UCH-1 (cell line): Measurements from ENCODE around the gene TNNT3.

DNA sequence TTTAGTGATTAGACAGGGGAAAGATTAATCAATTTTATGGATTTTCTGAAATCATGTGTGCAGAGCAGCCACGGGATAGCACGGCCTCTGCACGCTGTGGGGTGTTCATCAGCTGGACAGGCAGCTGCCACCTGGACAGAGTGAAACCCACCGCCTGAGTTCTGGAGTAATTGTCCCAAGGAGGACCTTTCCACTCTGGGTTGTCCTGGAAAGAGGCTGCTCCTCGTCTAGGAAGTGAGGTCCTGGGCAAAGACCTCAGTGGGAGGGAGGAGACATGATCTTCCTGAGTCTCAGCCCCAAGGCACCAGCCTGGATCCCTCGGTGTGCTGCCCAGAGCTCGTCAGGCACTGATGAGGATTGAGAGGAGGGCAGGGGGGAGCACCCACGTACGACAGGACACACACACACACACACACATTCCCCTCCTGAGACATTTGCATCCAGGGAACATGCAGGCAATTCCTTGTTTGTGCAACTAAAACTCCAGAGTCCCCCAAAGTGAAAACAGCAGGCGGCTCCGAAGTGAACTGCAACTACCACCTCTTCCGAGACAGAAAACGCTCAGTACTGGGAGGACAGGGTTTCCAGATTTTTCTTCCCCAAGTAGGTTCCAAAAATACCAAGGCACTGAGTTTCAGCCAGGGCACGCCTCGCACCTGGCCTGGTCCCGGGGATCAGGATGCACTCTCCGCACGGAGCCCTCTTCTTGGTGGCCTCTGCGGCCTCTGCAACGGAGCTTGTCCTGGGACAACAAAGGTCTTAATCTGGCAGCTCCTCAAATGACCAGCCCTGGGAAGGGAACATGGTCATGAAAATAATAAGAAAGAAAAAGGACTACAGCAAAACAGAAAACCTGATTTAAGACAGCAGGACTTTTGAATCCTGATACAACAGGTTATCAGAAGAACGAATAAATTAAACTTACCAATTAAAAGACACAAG lies 22.4 kb upstream of the KRTAP5-6 start:
- RRBS, result no CpG with 5 or more reads among the region's 21 CpGs

DNA sequence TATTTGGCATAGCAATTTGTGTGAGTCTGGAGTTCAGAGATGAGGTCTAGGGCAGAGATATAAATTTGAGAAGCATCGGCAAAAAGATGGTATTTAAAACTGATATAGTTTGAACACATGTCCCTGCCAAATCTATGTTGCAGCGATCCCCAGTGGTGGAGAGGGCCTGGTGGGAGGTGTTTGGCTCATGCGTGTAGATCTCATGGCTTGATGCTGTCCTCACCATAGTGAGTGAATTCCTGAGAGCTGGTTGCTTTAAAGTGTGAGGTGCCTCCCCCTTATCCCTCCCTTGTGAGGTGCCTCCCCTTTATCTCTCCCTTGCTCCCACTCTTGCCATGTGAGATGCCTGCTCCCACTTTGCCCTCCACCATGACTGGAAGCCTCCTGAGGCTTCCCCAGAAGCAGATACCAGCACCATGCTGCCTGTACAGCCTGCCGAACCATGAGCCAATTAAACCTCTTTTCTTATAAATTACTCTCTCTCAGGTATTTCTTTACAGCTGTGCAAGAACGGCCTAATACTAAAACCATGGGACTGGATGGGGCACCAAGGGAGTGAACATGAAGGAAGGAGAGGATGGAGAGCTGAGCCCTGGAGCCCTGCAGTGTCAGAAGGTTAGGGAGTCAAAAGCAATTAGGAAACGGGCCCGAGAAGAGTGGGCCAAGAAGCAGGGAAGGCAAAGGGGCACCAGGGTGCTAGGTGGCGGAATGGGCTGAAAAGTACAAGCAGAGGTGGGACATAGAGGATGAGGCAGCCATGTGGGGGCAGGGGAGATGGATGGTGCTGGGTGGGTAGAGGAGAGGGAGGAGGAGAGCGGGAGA lies 9.5 kb downstream of the IFITM10 start:
- RRBS, result no CpG with 5 or more reads among the region's 9 CpGs

DNA sequence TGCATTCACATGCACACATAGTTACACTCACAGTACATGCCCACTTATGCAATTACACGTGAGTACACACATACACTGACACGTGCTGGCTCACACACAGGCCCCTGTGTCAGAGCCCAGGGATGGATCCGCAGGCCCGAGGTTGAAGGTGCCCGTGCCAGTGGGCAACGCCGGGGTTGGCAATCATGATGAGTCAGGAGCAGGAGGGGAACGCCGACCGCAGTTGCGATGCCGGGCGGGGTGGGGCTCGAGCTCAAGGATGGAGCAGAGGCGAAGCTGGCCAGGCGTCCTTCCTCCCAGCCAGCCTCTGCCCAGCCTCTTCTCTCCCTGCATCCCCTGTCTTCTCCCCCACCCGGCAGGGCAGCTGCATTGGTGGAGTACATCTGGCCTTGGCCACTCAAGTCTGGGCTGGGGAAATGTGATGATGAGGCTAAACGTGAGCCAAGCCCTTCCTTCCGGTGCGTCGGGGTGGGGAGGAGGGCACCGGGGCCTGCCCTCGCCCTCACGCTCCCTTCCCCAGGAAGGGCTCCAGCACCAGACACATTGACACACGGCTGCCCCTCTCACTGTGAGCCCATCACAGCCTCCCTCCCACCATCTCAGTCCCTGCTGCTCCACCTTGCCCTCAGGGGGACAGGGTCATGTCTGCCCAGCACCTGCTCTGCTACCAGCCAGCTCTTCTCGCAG lies 3.9 kb downstream of the IFITM10 start:
- RRBS, result 65% methylated on average over 9 of the region's 26 CpGs

DNA sequence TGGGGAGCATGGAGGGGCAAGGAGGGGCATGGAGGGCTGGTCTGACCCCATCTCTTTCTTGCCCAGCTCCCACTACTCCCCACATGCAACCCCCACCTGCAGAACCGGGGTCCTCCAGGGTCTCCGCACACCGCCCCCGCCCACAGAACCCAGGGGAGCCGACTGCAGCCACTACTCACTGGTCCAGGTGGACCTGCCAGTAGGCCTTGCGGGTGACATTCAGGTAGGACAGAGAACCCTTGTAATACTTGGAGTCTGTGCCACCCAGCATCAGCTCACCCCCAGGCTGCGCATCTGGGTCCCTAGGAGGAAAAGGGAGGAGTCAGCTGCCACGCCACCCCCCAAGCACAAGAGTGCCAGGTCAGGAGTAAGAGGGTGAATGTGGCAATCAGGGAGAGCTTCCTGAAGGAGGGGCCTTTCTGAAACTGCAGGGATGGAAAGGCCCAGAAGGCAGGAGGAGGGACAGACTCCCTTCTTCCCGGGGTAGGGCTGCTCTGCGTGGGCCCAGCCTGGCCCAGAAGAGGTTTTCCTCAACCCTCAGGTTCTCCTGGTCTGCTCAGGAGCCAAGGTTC lies 4.4 kb upstream of the IFITM10 start:
- RRBS, result no CpG with 5 or more reads among the region's 10 CpGs

DNA sequence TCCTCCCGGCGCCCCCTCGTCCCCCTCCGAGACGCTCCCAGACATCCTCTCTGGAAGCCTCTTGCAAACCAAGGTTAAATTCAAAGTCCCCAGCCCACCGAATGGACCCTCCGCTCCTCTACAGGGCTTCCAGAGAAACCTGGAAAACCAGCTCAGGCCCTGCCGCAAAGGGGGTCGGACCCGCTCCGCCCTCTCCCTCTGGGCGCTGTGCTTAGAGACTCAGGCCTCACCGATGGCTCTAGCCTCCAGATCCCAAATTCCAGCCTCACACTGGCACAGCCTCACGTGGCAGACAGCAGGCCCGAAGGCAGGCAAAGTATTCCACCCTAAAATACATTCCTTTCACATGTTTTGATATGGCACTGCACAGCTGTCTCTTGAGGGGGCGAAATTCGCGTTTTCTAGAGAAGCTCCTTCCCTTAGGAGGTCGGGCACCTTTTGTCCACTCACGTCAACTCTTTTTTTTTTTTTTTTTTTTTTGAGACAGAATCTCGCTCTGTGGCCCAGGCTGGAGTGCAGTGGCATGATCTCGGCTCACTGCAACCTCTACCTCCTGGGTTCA lies 644 bp upstream of the CTSD start:
- RRBS, result 15% methylated on average over 1 of the region's 22 CpGs

- RRBS, result no CpG with 5 or more reads among the region's 2 CpGs
Measured at GRCh38 chr11:1777622-1778160, 14.0 kb upstream of the CTSD start.

GRCh38 chr11:1845194-1846210 lies 6.7 kb downstream of the TNNI2 start:
- RRBS, result 28% methylated on average over 3 of the region's 18 CpGs

- RRBS, result 15% methylated on average over 3 of the region's 30 CpGs
Measured at GRCh38 chr11:1866818-1868030, 14.3 kb downstream of the LSP1 start.

DNA sequence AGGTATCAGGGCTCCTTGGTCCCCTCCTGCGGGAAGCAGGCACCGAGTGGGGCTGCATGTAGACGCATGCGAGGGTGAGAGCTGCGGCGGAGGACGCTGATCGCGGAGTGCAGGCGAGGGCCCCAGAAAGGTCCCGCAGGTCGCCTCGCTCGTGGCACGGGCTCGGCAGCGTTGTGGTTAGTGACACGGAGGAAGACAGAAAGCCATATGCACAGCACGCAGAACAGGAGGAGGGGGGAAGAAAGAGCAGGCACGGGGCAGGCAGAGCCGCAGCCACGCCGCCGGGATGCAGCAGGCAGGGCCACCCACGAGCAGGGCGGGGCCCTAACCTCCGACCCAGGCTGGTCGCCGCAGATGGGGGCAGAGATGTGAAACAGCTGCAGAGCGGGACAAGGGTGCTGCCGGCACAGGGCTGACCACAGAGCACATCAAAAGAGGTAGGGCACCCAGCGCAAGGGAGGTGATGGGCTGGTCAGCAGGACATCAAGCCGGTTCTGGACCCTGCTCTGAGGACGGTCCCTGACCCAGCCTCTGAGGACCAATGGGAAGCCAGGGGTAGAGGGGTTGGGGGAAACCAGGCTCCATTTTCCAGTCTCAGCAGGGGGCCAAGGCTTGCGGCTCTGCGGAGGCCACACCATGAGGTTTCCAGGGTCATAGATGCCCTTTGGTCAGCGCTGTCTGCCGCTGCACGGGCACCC lies 18.2 kb downstream of the LSP1 start:
- RRBS, result 80% methylated on average over 2 of the region's 39 CpGs

GRCh38 chr11:1879843-1880818 lies 11.6 kb downstream of the PRR33 start:
- RRBS, result no CpG with 5 or more reads among the region's 35 CpGs

GRCh38 chr11:1907932-1908435 lies 11.5 kb upstream of the TNNT3 start:
- RRBS, result no CpG with 5 or more reads among the region's 11 CpGs

DNA sequence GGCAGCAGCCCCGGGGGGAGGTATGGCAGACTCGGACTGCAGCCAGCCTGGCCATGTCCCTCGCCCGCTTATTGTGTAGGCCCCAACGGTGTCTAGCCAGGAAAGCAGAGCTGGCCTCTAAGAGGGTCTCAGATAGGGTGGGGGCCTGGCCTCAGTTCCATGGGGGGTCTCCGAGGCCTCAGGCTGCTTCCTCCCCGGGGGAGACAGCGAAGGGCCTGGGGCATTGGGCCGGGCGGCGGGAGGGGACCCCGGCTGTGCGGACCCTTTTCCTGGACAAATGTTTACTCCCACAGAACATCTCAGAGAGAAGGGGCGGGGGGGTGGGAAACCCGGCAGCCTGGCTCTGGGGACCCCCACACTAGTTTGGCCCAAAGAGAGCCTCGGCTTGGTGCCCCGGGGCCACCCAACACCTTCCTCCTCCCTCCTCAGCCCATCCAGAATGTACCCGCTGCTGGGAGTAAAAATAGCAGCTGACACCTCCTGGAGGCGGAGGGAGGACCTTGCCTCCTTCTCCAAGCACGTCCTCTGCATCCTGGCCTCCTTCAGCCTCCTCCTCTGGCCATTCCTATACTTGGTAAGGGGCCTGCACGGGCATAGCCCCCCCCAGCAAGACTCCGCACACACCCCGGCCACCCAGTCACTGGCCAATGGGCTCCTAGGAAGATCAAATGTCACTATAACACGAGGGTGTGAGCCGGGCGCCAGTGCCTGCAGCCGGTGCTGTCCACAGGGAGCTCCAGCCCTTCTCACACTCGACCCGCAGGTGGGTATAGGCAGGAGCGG lies at the start of gene TNNT3:
TNNT3 (plus strand) TSS at position 704 of the 783 bp plus-strand sequence.
- RRBS, result 43% methylated on average over 6 of the region's 30 CpGs

DNA sequence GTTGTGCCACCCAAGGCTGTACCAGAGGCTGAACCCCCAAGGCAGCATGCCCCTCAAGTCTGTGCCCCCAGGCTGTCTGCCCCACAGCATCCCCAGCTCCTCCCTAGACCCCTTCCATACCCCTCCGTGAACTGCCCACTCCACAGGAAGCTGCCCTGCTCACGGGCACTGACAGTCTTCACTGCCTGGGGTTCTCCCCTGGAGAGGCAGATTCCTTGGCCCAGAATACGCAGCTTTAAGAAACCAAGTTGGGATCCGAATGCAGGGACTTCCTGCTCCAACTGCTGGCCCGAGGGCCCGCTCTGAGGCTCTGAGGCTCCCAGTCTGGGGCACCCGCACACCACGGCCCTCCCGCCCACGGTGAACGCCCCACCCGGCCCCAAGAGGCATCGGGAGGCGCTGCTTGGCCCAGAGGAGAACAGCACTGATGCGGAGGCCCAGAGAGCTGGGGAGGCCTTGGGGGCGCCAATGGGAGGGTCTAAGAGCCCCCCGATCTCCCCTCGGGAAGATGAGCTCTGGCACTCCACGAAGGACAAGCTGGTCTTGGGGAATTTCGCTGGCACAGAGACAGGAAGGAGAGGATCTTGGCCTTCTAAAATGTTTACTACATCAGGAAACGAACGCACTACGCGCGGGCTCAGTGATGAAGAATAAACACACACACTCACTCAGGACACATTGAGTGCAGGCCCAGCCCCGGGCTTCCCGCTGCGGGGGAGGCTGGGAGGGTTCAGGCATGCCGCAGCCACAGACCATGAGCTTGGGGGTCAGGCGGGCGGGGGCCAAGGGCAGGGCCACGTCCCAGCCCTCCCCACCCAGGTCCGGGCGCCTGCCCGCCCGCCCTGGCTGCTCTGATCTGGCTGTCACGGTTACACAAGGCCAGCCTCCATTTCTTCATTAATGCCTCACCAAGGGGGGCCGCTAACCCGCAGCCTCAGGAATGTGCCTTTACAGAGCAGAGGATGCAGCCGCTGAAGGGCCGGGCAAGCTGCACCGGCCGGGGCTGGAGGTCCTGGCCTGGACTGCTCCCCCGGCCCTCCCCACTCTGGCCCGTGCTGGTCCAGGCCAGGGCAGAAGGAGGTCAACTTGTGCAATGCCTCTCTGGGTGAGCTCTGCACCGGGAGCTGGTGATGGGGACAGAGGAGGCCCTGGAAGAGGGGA lies 42.0 kb downstream of the IGF2 start:
- RRBS, result 57% methylated on average over 3 of the region's 46 CpGs

DNA sequence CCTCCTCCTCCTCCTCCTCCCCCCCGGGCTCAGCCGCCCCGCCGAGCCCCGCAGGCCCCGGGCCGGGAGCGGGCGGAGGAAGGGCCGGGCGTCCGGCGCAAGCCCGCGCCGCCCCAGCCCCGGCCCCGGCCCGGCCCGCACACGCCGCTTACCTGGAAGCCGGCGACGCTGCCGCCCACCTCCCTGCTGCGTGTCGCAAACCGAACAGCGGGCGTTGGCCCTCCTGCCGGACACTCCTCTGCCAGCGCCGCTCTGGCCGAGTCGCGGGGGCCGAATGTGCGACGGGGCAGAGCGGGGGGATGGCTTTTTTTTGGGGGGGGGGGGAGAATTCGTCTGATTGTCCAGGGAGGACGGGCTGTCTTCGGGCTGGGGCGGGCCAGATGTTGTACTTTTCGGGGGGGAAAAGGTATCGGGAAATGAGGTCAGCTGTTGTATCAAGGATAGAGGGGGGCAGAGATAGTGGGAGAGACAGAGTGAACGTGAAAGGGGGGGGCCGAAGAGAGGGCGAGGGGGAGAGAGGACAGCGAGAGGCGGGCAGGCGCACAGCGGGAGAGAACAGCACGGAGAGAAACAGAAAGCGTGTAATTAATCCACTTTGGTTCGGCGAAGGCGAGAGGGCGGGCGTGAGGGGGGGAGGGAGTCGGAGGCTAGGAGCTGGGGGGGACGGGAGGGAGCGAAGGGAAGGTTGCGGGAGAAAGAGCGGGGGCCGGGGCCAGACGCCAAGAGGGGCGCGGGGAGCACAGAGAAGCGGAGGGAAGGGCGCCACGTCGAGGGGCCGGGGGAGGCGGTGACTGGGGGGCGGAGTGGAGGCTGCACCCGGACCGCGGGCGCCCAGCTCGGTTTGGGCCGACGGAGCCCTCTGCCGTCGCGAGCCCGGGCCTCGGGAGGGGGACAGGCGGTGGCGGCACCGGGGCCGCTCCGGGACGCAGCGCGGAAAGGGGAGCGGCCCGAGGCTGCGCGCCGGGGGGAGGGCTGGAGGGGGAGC lies 820 bp downstream of the IGF2 start:
- RRBS, result 7% methylated on average over 41 of the region's 102 CpGs

DNA sequence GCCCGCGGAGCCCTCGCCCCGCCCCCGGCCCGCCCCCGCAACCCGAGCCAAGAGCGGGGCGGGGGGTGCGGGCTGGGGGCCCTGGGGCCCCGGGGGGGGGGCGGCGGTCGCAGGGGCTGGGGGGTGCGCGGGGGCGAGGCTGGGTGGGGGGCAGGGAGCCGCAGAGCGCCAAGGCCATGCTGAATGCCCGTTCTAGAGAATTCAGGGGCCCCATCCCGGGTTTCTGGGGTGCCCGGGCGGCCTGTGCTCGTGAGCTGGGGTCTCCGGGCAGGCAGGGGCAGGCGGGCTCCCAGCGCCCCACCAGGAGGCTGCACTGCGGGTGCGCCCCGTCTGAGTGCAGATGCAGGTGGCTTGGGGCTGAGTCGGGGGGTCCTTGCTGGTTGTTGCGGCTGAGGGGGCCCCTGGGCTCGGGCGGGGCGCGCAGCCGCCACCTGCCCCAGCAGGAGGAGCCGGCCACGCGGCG lies 328 bp upstream of the IGF2 start:
- RRBS, result 4% methylated on average over 16 of the region's 42 CpGs

GRCh38 chr11:2335591-2336115 lies 33.8 kb downstream of the TSPAN32 start:
- RRBS, result no CpG with 5 or more reads among the region's 15 CpGs

DNA sequence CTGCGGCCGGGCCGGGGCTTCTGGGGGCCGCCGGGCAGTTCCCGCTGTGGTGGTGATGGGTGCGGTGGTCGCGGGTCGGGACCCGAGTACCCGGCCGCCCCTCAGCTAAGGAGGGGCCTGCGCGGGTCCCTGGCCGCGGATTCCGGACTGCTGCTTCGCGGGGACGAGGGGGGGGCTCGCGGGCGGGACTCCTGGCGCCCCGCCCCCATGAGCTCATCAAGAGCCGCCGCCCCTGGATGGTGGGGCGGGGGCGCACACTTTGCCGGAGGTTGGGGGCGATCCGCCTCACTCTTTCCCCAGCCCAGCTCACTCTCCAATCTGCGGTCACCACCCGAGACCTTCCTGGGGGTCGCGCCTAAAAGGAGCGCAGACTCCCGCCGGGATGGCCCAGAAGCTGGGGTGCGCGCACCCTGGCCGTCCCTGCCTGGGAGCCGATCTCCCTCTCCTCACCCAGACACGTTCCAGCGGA lies 773 bp downstream of the CD81 start:
- RRBS, result 4% methylated on average over 14 of the region's 46 CpGs

DNA sequence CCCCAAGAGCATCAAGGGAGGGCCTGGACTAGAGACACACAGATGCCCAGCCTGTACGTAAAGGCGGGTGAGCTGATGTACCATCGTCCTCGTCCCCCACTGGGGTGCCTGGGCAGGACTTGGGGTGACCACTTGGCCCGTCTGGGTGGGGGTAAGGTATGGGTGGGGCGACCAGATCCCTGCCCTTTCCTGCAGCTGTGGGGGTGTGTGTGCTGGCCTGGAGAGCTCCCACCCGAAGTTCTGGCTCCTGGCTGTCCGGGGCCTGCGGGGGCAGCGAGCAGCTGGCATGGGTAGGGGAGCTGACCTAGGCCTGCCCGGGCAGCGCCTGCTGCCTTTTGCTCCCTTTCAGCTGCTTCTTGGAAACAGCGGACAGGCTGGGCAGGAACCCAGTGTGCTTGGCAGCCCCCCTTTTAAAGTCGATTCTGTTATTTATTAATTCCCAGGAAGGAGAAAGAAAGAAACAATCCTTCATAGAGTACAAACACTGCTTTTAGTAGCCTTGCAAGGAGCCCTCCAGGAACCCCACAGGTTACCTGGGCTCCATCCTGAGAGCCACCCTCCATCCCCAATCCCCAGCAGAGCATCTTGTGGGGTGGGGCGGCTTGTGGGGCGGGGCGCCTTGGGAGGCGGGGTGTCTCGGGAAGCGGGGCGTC lies 6.7 kb downstream of the CD81 start:
- RRBS, result 97% methylated on average over 4 of the region's 21 CpGs

GRCh38 chr11:2389101-2389592 lies 11.4 kb upstream of the TSSC4 start:
- RRBS, result no CpG with 5 or more reads among the region's 7 CpGs